Measurements from ENCODE around the genes LCE2B, LCE1F, PRR9 and S100A5.

DNA sequence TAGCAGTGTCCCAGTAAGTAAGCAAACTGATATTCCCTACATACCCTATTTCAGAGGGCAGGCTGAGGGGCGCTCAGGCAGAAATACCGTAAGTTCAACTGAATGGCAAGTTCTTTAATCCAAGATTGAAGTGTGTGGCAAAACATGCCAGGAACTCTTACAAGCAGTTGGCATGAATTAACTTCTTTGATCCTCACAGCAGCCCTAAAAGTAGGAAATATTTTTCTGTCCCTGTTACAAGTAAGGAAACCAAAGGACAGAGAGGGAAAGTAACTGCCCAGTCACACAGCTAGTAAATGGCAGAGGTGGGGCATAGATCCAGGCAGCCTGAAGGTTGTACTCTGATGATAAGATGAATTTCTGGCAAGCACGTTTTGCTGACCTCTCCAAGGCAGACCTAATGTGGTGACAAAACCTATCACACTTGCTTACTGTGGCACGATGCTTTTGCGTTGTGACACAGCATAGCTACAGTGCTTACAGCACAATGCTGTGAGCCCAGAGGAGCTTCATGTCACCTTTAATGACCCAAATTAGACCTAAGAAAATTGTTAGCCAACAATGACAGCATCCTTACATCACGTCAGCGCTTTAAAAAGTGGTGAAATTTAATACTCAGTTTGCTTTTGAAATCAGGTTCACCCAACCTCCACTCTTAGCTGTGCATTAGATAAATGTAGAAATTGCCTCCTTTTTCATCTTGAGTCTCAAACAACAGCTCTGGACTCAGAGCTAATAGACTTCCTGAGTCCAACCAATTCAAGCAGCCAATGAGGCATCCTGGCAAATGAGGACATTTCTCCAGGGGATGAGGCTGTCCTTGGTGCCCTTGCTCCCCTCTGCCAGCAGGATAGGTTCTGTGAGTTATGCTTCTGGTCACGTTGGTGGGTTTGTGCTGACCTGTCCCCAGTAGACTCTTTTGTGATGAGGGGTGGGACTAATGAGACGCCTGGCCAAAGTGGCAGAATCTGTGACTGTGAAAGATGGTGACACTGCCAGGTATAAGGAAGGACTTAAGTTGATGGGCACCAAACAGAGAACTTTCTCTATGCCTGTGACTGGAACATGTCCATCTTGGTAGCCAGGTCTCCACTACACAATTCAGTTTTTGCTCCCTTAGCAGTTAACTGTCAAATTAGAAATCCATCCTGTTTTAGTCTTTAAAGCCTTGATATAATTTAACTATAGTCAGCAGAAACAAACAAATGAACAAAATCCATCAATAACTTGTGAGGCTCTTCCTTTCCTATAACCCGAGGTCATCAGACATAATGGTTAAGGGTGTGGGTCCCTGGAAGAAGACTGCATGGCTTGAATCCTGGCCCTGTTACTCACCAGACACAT is 35.3 kb upstream of the THEM4 start:
- RRBS = no CpG with 5 or more reads among the region's 10 CpGs

DNA sequence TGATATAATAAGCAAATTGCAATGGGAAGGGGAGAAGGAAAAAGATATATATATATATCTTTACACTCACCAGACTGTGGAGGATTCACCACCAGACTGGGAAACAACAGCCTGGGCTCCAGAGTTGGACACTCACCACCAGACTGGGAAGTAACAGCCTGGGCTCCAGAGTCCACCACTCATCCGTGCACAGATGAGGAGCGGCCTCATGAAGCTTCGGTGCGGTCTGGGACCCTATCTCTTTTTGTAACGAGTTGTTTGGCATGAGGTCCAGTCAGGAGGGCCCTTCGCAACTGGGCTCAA is 40.3 kb downstream of the S100A10 start:
- RRBS = no CpG with 5 or more reads among the region's 6 CpGs

DNA sequence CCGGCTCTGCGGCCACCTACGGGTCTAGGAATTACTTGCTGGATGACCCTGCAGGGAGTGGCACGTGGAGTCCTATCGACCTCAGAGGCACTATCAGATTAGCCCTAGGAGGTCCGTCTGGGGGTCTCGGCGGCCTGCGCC is 413 bp upstream of the S100A10 start:
- RRBS = 6% methylated on average over 1 of the region's 9 CpGs

DNA sequence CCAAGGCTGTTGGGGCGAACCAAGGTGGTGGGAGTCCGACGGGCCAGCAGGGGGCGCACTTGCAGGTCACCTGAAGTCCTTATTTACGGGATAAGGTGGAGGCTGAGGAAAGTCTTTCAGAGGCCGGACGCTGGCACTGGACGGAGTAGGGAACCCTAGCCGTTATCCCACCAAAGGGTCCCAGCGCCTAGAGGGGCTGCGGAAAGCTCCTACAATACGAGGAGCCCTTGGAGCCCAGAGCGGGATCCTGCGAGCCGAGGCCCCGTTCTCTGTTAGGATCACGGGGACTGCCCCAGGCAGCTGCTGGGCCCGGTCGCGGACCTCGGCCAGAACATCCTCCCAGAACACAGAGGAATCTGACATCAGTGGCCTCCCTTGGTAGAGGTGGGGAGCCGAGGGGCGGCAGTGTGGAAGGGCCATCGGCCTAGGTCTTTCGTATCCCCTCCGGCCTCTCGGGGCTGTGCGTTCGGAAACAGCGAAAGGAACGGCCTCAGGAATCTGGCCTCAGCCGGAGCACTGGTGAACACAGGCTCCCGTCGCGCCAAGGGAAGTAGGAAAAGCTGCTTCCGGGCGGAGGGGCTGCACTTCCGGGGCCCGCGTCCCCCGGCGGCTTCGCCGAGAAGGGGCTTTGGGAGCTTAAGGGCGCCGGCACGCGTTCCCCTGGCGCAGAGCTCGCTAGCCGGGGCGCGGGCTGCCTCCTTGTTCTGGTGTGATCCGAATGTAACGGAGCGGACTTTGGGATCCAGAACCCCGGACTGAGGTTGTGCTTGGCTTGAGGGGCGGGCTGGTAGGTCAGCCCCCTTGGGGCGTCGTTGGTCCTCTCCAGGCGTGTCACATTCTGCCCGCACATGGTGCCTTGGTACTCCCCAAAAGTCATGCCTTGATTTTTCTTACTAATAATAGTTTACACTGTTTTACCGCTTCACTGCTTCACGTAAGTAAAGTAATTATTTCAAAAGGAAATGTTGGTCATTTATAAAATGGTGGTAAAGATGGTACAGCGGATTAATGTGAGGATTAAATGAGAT is 30.0 kb upstream of the RPTN start:
- RRBS = 16% methylated on average over 13 of the region's 65 CpGs

- RRBS = no CpG with 5 or more reads among the region's 7 CpGs
Observed at GRCh38 chr1:152685915-152686366, at the start of gene LCE2B. Gene LCE2B, plus strand, starts transcription at chr1:152686123.

DNA sequence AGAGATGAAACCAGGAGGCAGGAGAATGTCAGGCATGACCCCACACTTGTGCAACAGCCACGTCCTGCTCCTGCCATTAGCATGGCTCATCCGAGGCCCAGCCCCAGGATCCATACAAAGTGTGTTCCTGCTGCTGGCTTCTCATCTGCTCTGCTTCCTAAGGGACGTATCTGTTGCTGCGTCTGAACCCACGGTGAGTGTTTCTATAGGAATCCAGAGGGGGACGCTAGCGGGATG is 160 bp downstream of the LCE4A start:
- RRBS = no CpG with 5 or more reads among the region's 7 CpGs

DNA sequence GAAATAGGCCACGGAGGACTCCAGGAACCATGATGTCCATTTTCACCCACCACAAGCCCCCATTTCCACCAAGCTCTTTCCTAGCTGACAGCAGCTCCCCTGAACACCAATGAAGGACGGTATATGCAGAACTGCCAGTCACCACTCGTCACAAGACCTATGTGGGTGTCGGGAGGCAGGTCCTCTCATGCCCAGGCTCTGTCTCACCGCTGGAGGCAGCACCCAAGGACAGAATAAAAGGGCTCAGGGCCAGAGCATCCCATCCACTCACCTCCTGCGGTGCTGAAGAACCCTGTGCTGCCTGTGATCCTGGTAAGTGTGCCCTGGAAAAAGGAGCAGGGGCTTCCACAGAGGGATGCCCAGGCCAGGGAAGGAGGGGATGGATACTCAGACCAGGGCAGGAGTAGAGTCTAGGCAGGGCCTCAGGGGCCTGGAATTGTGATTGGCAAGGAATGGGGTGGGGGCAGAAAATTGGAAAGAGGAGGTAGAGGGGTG is at the start of gene LCE1F:
Gene LCE1F (plus strand): TSS at position 262 of the 495 bp plus-strand sequence.
- RRBS = no CpG with 5 or more reads among the region's 6 CpGs

DNA sequence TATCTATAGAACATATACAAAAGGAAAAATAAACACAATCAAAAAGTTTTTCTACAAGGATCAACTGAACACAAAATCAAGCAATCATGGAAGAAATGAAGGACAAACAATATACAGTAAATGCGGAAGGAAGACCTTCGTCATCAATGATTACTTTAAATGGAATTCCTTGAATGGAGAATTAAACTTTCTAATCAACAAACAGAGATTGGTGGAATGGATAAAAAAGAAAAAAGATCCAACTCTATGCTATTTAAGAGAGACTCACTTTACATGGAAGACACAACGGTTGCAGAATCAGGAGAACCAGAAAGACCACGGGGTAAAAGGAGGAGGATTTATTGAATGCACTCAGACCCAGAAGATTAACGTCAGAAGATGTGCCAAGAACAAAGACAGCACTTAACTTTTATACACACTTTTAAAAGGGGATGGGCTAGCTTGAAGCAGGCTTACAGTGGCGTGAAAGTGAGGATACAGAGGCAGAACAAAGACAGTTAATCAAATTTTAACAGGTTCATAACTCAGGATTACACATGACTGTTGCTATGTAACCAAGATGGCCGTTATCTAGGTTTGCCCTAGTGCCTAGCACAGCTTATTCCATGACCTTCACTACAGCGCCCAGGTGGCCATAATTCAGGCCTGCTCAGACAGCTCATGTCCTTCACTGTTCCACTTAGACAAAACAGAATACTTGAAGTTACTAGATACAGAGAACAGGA is 5.9 kb upstream of the SPRR2F start:
- RRBS = no CpG with 5 or more reads among the region's 8 CpGs

DNA sequence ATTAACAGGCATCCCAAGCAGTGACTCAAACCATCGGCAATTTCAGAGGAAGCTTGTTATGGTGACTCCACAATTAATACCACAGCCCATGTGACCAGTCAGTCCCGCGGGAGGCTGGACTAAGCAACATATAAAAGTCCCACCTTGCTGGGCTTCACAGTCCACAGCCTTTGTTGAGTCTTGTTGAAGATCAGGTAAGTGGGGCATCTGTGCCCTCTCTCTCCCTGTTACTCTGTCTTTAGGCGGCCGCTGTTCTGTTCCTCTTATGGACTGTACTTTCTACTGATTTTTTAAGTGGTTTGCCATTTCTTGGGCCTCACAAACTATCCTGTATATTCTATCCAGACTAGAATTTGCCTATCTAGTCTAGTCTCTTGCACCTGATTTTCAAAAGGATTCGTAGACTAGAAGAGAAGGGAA is at the start of gene PRR9:
Gene PRR9 (plus strand): TSS at position 159 of the 420 bp plus-strand sequence.
- RRBS = no CpG with 5 or more reads among the region's 6 CpGs

DNA sequence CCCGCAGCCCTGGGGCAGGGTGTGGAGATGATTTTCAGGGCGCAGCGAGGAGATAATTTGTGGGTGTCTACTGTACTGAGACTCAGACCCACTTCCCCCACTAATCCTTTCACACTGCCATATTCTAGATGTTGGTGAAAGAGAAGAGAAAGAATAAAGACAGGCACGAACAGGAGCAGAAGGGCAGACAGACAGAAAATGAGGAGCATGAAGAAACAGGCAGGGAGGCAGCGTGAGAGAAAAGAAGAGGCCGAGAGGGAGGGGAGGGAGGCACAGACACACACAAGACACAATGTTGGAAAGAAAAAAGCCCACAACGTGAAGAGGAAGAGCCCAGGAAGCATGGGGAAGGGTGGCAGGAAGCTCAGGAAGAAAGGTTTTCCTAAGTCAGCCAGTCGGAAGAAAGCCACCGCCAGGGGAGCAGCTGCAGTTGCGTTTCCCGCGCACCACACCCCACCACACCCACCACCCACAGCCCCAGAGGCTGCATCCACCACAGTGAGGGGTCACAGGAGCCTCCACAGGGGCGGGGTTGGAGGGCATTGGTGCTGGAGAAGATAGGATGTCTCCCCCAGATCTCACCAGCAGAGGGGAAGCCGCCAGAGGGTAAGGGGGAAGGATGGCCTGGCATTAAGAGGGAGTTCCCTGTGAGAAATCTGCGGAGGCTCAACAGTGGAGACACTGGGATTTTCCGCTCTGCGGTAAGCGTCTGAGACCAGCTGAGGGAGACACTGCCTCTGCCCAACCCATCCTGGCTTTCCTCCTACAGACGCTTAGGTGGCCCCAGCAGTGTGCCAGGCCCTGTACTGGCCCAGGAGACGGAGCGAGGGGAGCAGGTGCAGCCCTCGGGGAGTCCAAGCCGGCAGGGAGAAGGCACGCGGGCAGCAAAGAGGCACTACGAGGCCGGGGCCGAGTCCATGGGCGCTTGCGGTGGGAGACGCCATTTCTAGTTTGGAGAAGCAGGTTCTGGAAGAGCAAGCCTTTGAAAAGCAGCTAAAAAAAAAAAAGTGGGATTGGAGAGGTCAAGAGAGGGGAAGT is 20.0 kb downstream of the PGLYRP3 start:
- RRBS = 65% methylated on average over 3 of the region's 31 CpGs

DNA sequence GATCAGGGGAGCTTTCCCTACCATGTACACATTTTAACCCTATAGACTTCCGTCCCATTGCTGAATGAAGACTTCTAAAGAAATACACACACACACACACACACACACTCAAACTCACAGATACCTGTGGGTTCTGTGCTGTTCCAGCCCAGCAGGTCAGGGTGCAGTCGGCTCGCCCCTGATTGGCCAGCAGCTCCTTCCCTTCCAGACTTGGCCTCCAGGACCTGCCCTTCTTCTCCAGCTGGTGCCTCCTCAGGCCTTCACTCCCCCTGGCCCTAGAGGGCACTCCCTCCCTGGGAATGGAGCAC is 279 bp downstream of the PGLYRP3 start:
- RRBS = no CpG with 5 or more reads among the region's 3 CpGs

DNA sequence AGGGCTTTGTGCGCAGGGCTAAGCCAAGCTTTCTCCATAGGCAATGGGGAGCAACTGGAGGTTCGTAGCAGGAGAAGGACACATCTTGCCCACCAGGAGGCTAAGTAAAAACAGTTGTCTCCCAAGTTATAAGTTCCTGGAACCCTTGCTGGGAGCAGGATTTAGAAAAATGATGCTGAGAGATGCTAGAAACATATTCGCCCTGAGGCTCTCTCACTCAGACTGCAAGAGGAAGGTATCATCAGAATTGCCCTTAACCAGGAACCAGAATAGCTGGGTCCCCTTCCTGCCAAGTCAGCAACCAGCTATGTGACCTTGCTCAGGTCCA is 717 bp upstream of the S100A9 start:
- RRBS = no CpG with 5 or more reads among the region's 3 CpGs

DNA sequence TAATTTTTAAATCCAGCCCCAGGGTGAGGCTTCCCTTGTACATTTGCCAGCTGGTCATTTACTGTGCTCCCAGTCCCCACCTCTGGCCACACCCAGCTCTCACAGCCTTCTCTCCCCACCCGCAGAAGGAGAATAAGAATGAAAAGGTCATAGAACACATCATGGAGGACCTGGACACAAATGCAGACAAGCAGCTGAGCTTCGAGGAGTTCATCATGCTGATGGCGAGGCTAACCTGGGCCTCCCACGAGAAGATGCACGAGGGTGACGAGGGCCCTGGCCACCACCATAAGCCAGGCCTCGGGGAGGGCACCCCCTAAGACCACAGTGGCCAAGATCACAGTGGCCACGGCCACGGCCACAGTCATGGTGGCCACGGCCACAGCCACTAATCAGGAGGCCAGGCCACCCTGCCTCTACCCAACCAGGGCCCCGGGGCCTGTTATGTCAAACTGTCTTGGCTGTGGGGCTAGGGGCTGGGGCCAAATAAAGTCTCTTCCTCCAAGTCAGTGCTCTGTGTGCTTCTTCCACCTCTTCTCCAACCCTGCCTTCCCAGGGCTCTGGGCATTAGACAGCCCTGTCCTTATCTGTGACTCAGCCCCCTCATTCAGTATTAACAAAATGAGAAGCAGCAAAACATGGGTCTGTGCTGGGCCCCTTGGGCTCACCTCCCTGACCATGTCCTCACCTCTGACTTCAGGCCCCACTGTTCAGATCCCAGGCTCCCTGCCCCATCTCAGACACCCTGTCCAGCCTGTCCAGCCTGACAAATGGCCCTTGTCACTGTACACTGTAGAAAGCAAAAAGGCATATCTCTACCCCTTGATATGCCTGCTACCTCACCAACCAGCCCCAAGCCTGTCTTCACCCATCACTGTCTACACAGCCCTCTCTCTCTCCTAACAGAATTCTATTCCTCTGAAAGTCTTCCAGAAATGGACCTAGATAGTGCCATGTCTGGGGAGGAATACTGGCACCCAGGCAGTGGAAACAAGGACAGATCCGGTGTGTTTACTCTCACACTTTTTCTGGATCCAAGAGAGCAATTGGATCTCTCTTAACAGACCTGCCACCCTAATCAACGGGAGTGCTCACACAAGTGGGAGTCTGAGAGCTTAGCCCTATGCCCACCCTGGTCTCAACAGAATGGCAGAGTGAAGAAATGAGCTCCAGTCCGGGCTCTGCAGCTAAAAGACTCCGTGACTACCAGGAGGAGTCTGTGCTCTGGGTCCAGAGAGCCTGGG is 3.3 kb downstream of the S100A9 start:
- RRBS = no CpG with 5 or more reads among the region's 15 CpGs

GRCh38 chr1:153535114-153535907 is 480 bp downstream of the S100A6 start:
- RRBS = no CpG with 5 or more reads among the region's 10 CpGs

GRCh38 chr1:153540279-153541338 is at the start of gene S100A5:
Gene S100A5, minus strand, starts transcription at chr1:153540934.
- RRBS = no CpG with 5 or more reads among the region's 12 CpGs

DNA sequence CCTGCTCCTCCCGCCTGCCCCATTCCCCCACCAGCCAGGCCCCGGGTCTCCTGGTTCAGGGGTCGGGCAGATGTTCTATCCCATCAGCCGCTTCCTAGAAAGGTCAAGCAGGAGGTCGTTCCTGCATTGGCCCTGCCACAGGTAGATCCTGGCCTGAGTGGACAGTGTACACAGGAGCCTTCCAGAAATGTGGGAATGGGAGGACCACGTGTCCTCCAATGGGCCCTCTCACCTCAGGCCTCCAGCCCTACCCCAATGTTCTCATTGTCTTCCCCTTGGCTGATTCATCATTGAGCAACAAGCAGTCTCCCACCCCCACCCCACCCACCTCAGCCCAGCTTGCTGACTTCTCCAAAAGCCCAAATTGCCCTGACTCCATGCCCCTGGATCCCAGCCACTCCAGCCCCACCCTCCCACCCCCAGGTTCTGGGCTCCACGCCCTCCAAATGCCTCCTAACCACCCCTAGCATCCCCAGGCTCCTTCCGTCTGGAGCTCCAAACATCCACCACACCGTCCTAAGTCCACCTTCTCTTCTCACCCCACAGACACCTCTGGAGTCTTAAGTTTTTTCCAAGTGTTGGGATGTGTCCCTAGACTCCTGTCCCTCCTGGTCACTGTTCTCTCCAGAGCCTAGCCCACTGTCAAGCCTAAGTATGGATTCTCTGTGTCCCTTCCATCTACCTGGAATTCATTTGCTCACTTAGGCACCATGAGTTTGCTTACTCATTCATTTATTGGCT is 1.9 kb downstream of the S100A16 start:
- RRBS = no CpG with 5 or more reads among the region's 9 CpGs

GRCh38 chr1:153629974-153630383 is 1.7 kb downstream of the S100A1 start:
- RRBS = no CpG with 5 or more reads among the region's 1 CpG

DNA sequence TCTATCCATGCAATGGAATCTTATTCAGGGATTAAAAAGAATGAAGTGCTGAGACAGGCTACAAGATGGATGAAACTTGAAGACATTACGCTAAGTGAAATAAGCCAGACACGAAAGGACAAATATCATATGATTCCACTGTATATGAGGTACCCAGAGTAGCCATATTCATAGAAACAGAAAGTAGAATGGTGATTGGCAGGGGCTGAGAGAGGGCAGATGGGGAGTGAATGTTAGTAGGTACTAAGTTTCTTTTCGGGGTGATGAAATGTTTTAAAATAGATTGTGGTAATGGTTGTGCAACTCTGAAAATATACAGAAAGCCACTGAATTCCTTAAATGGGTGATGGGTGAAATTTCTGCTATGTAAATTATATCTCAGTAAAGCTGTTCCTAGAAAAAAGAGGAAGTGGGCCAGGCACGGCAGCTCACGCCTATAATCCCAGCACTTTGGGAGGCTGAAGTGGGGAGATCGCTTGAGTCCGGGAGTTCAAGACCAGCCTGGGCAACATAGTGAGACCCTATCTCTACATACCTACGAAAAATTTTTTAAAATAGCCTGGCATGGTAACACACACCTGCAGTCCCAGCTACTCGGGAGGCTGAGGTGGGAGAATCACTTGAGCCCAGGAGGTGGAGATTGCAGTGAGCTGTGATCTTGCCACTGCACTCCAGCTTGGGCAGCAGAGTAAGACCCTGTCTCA is 15.9 kb downstream of the SLC27A3 start:
- RRBS = no CpG with 5 or more reads among the region's 9 CpGs

- RRBS = no CpG with 5 or more reads among the region's 1 CpG
Observed at GRCh38 chr1:153892317-153892763, 30.4 kb downstream of the GATAD2B start.

GRCh38 chr1:153953814-153954419 is 4.5 kb downstream of the CRTC2 start:
- RRBS = no CpG with 5 or more reads among the region's 4 CpGs